LHCN-M2 (cell line): Measurements from ENCODE around the gene TWIST2.

- RAMPAGE, long total RNA: no peak
Measured at GRCh38 chr2:238847566-238848193, at the start of gene TWIST2. TSS of gene TWIST2 (plus strand) at chr2:238848085.

GRCh38 chr2:238854864-238855194, 6.9 kb downstream of the TWIST2 start:
- RAMPAGE, long total RNA: no peak

- RAMPAGE, long total RNA: no peak
Measured at GRCh38 chr2:238886365-238887061, 38.6 kb downstream of the TWIST2 start.

DNA sequence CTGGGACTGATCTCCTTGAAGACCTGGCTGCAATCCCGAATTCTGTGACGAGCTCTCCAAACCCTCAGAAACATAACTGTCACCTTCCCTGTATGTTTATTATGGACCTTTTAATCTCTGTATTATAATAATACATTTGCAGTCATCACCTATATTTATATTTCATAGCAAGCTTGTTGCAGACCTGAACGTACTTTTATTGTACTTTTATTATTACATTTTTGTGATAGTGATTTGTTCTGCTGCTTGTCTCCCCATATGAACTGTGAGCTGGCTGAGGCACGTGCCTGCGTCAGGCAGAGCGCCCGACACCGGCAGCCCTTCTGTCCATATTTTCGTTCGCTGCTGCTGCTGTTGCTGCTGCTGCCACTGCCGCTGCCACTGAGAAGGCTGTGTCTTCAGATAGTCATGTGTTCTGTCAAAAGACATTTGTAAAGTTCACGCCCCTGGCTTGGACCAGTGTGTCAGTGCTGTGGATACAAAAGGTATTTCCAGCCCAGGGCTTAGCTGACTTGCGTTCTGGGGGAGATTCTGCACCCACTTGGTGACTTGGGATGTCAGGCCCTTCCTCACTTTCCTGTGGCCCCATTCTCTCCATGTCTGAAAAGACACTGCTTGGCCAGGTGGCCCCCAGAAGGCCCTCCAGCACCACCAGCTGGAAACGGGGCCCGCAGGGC, 47.0 kb downstream of the TWIST2 start:
- RAMPAGE, long total RNA: no peak

GRCh38 chr2:238967994-238968359, 120.1 kb downstream of the TWIST2 start:
- RAMPAGE, long total RNA: no peak

- RAMPAGE, long total RNA: no peak
Measured at GRCh38 chr2:239047043-239047397, 199.1 kb downstream of the TWIST2 start.

- RAMPAGE, long total RNA: no peak
Measured at GRCh38 chr2:239120507-239121124, 272.7 kb downstream of the TWIST2 start.

DNA sequence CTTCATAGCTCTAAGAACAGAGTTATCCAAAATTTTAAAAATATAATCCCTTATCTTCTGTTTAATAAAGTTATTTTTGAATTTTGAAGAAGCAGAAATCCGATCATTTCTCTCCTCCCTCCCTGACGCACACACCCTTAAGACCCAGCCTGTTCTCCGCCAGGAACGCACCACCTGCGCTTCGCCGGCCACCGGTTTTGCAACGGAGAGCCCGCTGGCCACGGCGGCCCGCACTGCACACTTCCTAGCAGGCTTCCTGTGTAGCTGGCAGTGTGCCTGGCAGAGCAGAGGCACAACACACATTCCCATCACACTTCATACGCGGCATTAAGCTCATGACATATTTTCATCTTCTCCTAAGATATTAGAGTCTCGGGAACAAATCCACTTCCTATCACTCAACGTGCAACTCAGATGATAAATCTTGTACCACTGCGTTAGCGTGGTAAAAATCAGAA, 148.0 kb downstream of the HDAC4 start:
- RAMPAGE, long total RNA: no peak

DNA sequence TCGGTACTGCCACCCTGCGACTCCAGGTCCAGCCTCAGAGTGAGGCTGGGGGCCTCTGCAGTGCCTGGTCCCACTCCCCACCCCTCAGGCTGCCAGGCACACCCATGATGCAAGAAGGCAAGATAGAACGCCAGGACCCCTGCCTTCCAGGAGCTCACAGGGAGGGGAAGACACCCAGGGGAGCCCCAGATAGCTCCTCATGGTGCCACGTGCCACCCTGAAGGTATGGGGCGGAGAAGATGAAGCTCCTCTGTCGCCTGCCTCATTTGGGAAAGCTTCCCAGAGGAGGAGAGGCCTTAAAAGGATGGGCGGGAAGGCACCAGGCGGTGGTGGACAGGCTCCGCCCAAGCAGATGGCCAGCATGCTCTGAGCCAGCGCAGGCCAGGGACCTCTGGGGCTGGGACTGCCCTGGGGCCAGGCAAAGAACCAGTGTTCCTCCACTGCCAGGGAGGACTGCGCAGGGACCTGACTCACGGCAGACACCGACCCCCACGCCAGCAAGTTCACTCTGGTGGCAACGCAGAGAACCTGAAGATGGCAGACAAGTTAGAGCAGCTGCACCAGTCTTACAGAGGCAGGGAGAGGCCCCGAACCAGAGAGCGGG, 125.1 kb downstream of the HDAC4 start:
- RAMPAGE, long total RNA: no peak

DNA sequence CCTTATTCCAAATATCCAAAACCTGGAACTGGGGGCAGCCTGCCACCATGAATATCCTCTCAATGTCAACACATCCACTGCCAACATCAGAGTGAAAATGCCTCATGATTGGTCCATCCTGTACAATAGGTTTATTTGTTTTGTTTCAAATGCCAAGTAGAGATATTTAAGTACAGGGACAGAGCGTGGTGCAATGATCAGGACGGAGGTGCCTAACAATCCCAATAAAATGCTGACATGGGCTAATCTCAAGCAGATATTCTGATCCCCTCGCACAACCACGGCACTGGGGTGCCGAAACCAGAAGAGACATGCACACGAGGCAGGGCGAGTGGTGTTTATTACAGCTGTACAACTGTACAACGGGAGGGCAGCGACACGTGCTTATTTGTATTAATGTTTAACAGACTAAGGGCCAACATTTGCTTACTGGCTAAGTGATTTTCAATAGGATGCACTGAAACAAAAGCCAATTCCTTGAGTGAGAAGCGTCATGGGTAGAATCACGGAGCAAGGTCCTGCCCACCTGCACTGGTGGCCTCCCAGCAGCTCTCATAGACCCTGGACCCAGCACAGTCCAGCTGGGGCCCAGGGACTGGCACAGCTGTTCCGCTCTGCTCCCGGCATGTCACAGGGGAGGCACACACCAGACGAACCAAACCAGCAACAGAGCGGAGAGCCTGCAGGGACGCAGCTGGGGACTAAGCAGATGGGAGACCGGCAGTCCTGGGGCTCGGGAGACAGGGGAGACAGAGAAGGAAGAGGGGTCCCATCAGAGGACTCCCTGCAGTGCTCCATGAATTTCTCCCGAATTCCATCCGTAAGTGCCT, 101.4 kb downstream of the HDAC4 start:
- RAMPAGE, long total RNA: no peak

- RAMPAGE, long total RNA: no peak
Measured at GRCh38 chr2:239300007-239301089, 100.5 kb downstream of the HDAC4 start.

DNA sequence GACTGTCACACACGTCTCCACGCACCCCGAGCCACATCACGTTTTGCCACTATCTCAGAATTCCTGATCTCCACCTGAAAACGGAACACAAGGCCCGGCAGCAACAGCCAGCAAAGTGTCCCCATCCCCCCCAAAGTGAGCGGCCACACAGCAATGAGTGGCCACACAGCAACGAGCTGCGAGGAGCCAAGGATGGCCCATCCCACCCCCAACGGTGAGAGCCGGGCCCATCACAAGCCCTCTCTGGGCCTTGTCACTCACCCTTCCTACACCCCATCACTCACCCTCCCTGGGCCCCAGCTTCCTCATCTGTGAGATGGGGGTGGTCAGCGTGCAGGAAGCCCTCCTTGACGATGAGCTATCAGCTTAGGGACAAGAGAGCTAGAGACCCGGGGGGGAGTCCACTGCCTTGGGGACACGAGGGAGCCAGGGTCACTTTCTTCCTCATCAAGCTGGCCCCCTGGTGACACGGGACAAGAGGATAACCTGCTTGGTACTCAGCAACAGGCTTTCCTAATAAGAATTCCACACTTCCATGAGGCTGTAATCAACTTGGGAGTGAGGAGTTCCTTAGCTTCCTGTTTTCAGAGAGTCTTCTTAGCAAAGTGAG, 92.9 kb downstream of the HDAC4 start:
- RAMPAGE, long total RNA: no peak

DNA sequence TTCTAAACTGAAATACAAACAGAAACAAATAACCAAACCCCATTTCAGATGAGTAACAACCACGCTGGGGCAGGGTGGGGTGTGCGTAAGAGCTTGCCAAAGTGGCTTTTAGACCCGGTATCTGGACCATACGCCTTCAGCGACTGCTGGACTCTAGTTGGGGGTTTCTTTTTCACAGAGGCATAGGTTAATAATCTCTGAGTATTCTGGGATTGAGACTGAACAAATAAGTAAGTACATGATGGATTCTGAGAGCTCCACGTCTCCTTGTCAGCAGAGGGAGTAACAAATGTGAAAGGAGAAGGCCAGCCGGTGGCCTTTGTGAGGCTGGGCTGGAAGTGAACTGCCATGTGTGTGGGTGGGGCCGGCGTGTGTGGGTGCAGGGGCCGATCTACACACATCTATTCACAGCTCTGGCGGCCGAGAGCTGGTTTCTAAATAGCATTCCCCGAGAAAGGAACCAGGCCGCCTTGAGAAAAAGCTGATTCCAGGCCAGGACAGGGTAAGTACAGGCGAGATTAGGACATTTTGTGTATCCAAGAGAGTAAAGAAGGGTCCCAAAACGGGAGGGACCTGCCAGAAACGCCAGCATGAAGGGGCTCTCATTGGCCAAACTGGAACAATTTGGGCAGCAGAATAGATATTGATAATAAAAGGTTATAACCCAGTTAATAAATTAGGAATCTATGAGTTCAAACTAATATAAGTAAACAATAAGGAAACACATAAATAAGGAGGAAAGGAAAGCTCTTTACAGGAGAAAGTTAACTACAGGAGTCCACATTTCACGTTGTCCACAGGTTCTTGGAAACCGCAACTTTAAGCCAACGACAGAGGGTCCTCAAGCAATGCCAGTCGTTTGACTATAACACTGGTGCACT, 83.6 kb downstream of the HDAC4 start:
- RAMPAGE, long total RNA: no peak

GRCh38 chr2:239318850-239320006, 81.6 kb downstream of the HDAC4 start:
- RAMPAGE, long total RNA: no peak

- RAMPAGE, long total RNA: no peak
Measured at GRCh38 chr2:239322520-239322819, 78.3 kb downstream of the HDAC4 start.

DNA sequence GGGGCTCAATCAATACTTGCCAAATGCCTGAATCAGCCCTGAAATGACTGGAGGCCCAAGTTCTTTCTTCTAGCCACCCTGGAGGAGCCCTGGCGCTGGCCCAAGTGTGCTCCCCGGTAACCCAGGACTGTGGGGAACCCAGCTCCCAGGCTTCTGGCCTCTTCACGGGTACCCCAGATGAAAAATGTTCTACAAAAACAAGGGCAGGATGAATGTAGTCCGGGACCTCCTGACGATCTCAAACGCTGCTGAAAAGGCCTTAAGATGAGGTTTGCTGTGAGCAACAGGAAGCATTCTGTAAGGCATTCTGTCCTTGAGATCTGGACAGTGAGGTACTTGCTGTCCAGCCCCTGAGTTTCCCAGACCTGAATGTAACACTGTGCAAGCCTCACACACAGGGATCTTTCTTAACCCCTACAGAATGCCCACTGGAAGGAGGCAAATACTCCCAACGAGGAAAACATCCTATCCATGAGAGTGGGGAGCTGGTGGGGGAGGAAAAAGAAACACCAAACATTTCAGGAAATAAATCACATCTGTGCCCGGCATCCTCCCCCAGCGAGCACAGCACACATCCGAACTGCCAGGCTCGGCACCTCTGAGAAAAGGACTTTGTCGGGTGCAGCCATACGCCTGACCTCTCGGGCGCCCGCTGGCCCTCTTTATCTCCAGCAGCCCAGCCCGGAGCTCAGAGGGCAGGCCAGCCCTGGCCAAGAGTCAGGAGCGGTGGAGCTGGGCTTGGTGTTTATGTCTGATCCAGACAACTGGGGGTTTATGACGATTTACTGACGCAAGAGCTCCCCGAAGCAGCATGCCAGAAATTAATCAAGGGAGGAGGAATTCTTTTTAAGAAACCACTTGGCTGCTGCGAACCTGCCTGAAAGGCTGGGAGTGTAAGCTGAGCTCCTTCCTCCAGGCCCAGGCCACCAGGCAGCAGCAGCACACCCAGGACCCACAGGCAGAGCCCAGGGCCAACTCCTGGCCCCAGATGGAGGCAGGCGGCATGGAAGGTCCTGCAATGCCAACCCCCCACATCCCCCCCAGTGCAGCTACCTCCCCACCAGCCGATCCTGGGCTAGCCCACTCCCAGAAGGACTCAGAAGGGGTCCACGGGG, 72.4 kb downstream of the HDAC4 start:
- RAMPAGE, long total RNA: no peak

DNA sequence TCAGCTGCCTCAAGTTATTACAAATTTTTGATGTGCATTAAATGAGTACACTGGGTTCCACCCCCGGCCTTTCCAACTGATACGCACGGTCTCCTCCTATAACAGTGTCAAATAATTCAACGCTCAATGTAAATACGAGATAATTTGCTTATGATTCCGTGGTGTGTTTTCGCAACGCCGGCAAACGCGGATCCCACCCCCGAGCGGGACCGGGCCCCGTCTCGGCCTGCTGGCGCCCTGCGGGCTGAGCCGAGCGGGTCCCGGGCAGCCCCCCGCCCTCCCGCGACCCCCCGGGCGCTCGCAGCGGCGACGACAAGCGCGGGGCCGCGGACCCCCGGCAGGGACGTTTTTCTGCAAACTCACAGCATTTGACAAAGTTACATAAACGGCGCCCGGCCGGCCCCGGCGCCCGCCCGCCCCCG, 882 bp downstream of the HDAC4 start:
- RAMPAGE, long total RNA: no peak

DNA sequence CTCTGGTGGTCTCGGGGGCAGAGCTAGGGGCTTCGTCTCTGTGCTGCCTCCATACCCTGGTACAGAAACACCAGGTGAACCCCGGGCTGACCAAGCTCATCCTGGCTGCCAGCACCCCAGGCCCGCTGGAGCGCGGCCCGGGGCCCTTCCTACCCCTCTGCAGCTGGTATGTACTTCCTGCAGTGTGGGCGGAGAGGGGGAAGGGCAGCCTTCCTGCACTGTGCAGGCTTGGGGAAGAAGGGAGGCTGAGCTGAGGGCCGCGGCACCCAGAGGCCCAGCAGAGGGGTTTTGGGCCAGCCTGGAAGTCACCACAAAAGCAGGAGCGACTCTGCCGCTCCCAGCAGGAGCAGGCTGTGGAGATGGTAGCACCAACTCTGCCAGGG, 273.5 kb downstream of the NDUFA10 start:
- RAMPAGE, long total RNA: no peak

- RAMPAGE, long total RNA: no peak
Measured at GRCh38 chr2:239814067-239815274, 210.7 kb downstream of the NDUFA10 start.

DNA sequence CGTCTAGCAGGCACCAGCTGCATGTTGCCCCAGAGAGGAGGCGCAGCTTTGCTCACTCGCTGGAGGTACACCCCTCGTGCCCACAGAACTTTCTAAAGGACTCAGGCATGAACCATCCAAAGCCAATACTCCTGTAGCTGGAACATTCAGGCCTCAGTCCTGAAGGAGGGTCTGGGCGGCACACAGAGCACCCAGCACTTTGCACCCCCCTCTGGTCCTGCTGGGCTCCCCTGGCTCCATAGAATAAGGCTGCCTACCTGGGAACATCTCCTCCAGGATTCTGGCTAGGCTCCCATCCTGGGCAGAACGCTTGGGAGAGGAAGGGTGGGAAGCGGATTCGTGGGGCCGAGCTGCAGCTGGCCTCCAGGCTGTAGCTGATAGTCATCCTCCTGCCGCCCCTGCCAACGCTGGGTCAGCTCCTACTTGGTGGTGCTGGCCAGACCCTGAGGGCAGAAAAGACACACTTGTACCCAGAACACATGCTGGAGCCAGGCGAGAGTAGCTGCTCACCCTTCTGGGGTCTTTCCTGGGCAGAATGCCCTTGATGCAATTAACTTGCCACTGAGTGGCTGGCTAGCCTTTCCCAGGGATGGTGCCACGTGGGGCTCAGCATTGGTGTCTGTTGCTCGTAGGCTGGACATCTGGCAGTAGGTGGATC, 113.0 kb downstream of the NDUFA10 start:
- RAMPAGE, long total RNA: no peak